ENCODE measurements around a stretch of chr12.

DNA sequence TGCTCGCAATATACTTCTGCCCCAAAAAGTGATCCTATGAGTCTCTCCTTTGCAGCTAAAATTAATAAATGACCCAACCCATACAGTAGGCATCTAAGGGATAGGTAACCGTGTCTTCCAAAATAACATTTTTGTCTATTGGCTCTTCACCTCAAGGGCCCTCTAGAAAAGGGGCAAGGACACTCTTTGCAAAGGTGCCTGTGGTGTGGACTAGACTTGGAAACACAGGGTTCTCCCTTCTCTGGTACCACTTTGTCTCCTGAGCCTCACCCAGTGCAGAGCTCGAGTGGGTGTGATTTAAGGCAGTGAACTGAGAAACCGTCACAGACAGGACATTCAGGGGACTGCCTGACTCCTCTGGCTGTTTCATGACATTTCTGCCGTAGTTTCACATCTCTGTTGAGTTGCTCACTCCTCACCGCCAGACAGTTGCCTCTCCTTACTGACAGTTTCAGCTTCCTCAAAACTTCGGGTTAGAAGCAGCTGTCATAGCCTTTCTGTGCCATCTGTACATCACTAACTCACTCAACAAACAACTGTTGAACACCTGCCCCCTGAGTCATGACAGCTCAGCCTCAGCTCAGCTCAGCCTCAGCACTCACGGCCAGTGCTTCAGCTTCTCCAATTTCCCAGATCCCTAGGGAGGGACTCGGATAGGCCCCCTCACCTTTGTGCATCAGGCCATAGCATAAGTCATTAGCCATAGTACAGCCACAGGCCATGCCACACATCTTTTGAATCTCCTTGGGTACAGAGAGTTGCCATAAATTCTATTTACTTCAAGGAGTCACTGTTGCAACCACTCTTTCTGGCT, 6.0 kb upstream of the SLC15A4 start:
- PRO-cap, result no peak
- RRBS, 2 experiments, result no CpG with 5 or more reads among the region's 9 CpGs

DNA sequence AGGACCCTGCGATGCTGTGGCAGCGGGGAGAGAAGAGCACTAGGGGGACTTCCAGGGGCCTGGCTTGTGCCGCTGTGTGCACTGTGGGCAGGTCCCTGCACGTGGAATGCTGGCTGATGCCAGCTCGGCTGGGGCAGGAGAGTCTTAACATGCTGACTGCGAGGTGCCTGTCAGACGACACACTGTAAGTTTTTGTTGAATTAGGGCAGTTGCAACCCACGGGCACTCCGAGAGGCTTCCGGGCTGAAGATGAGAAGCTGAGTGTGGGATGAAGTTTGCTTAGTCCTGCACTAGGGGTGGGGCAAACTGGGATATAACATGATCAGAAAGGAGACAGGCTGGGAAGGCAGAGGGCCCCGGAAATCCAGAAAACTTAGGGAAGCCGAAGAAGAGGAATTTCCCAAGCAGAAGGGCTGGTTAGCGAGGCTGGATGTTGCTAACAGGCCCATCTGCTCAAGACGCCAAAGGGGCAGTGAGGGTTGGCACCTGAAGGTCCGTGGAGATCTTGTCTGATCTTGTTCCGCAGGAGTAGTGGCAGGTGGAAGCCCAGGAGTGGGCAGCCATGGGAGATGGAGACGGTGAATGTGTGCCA, 10.8 kb downstream of the GLT1D1 start:
- PRO-cap, result no peak
- RRBS, 2 experiments, result 100% methylated on average over 1 of the region's 17 CpGs; no CpG with 5 or more reads in 1 of the 2 experiments

DNA sequence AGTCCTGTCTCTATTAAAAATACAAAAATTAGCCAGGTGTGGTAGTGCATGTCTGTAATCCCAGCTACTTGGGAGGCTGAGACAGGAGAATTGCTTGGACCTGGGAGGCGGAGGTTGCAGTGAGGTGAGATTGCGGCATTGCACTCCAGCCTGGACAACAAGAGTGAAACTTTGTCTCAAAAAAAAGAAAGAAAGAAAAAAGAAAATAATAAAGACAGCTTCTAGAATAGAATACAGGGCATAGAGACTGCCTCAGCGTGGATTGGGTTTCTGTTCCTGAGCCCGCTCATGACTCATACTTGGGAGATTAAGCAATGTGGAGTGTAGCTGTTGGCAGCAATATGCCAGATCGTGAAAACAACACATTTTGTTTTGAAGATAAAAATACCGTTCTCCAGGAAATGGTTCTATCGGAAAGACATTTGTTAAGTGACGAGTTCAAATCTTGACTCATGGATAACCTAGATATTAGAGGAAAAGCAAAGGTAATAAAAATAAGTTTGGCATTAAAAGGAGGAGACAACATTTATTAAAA, 67.2 kb downstream of the GLT1D1 start:
- PRO-cap, result no peak
- RRBS, 2 experiments, result no CpG with 5 or more reads among the region's 8 CpGs

DNA sequence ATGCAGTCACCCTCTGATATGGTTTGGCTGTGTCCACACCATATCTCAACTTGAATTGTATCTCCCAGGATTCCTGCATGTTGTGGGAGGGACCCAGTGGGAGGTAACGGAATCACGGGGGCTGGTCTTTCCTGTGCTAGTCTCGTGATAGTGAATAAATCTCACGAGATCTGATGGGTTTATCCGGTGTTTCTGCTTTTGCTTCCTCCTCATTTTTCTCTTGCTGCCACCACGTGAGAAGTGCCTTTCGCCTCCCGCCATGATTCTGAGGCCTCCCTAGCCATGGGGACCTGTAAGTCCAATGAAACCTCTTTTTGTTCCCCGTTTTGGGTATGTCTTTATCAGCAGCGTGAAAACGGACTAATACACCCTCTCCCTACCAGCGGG, 256.2 kb downstream of the GLT1D1 start:
- PRO-cap, result no peak
- RRBS, 2 experiments, result no CpG with 5 or more reads among the region's 12 CpGs

GRCh38 chr12:129699992-129700414, 203.8 kb downstream of the TMEM132D start:
- PRO-cap, result no peak
- RRBS, 2 experiments, result 63 to 71% methylated on average over 6 of the region's 25 CpGs

DNA sequence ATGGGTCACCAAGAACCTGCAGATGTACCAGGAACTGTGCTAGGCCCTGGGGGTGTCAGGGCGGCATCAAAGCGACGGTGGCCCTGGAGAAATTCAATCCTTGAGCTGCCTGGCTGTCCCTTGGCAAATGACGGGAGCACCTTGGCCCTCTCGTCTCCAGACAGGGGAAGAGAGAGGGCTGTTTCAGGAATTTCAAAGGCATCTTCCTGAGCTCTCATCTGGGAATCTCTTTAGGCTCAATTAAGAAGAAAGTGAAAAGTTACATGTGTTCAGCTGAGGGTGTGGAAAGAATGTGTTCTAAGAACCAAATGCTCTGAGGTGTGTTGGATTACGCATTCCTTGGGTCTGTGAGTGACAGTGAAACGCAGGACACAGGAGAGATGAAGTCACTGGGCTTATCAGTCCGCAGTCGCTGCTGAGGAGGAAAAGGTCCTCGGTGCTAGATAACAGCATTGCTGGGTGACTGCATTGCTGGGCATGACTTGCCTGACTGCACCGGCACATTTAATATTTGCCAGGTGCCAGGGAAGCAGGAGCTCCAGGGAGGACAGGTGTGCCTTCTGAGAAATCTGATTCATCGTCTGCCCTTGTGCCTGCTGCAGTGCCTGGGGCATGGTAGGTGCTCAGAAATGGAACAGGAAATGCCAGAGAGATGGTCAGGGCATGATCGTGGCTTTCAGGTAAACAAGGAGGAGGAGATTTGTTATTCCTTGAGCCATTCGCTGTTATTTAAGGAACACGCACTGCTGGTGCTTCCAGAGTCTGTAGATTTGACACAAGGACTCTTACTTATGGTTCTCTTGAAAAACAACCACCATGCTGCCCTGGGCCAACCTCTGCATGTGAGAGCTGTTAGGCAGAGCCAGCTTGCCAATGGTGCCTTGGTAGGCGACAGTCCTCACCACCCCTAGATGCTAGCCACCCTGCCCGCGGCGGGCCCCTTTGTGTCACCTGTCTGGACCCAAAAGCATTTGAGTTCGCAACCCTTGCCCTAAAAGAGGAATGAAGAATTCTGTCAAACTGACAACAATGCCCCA, 64.4 kb upstream of the FZD10 start:
- PRO-cap, result no peak
- RRBS, 2 experiments, result no CpG with 5 or more reads among the region's 20 CpGs

- PRO-cap, result bidirectional peak, plus-strand start at chr12:130872622, minus-strand start at chr12:130872464; unidirectional peak, minus-strand start at chr12:130872716
- RRBS, 2 experiments, result 1 to 2% methylated on average over 13 of the region's 76 CpGs
These were observed 692 bp downstream of the RAN start for GRCh38 chr12:130872237-130873278.

GRCh38 chr12:130877011-130877988, 5.4 kb downstream of the RAN start:
- PRO-cap, result no peak
- RRBS, 2 experiments, result no CpG with 5 or more reads among the region's 7 CpGs

- PRO-cap, result no peak
- RRBS, 2 experiments, result no CpG with 5 or more reads among the region's 9 CpGs
These were observed 36.3 kb downstream of the ADGRD1 start for GRCh38 chr12:130989978-130990482.

DNA sequence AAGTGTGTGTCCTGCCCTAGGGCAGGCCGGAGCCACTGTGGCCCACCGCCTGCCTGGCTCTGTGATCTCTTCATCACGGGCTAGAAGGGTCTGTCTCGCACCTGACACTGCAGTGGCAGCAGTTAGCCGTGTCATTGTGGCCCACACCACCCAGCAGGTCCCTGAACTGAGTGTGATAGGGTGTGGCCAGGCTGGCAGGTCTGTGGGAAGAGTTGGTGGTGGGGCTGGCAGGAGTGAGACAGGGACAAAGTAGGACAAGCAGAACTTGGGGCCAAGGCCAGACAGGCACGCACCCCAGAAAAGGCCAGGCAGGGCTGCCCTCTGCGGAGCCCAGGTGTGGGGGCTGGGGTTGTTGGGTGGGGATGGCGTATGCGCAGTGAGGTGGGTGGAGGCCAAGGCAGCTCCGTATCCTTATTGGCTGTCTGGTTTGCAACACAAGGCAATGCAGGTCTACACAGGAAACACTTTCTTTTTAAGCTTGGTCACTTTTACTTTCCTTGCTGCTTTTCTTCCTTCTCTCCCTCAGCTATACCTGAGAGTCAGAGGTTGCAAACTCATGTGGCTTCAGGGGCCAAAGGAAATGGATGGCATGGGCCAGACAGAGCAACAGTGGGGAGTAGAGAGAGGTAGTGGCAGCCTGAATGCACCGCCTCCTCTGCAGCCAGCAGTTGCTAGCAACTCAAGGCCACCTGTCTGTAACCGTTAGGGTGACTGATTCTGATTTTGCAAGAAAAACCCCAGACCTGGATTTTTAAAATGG, 41.4 kb downstream of the ADGRD1 start:
- PRO-cap, result no peak
- RRBS, 2 experiments, result no CpG with 5 or more reads among the region's 12 CpGs

DNA sequence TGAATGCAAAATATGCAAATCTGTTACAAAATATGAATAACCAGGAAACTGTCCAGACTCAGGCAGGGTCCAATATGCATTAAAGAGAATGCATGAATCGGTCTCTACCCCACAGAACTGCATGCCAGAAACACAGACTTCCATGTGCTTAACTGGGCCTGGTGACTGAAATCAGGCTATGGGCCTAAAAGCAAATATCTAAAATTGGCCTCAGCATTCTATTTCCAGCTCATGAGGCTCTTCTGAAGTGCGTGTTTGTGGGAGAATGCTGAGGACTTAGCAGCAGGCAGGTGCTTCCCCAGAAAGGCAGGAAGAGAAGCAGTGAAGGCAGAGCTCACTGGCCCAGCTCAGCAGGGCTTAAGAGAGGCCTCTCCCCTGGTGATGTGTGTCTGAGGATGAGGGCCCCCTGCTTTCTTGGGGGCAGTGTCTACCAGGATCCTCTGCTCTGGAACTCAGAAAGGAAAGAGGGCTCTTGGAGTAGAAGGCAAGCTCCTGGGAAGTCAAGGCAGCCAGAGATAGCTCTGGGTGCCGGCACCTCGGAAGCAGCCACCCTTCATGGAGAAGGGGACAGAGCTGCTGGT, 48.6 kb downstream of the ADGRD1 start:
- PRO-cap, result no peak
- RRBS, 2 experiments, result no CpG with 5 or more reads among the region's 4 CpGs

- PRO-cap, result no peak
- RRBS, 2 experiments, result no CpG with 5 or more reads among the region's 17 CpGs
These were observed 58.5 kb downstream of the ADGRD1 start for GRCh38 chr12:131012073-131012662.

DNA sequence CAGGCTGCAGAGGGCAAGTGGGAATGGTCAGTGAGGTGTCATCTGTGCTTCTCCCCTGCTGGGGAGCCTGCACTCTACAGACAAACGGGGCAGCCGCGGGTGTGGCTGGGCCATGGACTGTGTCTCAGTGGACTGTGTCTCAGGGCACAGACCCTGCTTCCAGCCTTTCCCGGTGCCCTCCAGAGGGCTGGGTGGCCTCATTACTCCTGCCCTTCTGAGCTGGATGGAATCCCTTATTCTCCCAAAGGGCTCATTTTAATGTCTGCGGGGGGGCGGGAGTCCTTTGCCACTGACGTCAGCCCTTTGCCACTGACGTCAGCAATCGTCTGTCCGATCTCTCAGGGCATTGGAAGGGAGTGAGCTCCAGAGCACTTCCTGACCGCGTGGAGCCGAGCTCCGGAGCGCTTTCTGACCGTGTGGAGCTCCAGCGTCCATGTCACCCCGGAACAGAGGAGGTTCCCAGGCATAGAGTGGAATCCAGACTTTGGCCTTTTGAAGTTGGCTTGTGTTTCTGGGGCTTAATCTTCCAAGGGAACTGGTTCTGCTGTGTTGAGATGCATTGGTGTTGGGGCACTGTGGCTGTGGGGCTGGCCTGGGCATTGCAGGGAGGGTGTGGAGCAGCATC, 72.5 kb downstream of the ADGRD1 start:
- PRO-cap, result no peak
- RRBS, 2 experiments, result 95 to 96% methylated on average over 5 of the region's 18 CpGs

DNA sequence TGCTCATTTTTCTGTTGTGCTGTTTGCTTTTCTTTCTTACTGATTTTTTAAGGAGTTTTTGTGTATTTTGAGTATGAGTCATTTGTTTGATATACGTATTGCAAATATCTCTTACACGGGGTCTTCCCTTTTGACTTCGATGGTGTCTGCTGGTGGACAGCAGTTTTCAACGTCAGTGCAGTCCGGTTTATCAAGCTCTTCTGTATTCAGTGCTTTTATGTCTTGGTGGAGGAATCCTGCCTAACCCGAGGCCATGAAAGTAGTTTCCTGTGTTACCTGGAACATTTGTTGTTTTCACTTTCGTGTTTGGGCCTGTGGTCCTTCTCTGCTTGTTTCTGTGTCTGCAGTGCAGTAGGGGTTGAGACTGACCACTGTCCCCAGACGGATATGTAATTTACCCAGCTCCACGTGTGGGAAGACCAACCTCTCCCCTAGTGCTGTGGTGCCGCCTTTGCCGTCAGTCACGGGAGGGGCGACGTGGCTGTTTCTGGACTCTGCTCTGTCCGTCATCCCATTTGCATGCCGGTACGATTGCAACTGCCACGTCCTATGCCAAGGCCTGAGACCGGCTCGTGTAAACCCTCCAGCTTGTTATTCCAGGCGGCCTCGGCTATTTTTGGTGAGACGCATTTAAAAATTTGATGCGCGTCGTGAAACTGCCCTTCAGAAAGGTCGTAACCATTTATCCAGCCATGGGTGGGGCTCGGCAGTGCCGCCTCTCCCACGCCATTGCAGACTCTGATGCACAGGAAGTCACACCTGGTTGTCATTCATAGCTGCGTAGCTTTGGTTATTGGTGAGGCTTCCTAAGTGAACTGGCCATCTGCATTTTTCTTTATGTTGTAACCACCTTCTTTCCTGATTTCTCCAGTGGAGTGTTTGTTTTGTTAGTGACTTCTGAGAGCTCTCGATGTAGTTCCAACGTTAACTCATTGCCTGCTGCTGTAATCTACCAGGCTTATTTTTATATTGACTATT, 74.9 kb downstream of the ADGRD1 start:
- PRO-cap, result no peak
- RRBS, 2 experiments, result 76 to 91% methylated on average over 3 of the region's 33 CpGs

DNA sequence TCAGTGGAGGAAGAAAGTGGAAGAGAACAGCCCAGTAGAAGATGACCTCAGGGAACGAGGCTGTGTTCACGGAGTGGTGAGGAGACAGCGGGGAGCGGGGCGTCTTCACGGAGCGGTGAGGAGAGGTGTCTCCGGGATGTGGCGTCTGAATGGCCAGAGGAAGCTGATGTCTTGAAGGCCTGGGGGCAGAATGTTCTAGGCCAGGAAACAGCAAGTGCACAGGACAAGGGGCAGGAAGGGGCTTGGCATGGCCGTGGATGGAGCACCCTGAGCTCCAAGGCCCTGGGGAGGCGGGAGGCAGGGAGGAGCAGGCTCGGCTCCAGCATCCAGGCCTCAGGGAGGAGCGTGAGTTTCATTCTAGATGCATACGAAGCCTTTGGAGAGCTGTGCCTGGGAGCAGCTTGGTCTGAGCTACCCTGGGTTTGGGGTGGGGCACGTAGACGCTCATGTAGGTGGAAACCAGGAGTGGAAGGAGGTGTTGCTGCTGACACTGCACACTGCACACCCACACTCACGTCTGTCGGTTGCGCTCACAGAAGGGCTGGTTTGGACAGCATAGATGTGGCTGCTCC, 131.5 kb downstream of the ADGRD1 start:
- PRO-cap, result no peak
- RRBS, 2 experiments, result no CpG with 5 or more reads among the region's 19 CpGs

GRCh38 chr12:131242767-131243381, 289.2 kb downstream of the ADGRD1 start:
- PRO-cap, result unidirectional peak, minus-strand start at chr12:131243032
- RRBS, 2 experiments, result no CpG with 5 or more reads among the region's 5 CpGs

GRCh38 chr12:131355629-131356166, 355.2 kb upstream of the SFSWAP start:
- PRO-cap, result no peak
- RRBS, 2 experiments, result no CpG with 5 or more reads among the region's 14 CpGs

GRCh38 chr12:131456781-131457242, 254.1 kb upstream of the SFSWAP start:
- PRO-cap, result no peak
- RRBS, 2 experiments, result 92 to 93% methylated on average over 6 of the region's 23 CpGs

DNA sequence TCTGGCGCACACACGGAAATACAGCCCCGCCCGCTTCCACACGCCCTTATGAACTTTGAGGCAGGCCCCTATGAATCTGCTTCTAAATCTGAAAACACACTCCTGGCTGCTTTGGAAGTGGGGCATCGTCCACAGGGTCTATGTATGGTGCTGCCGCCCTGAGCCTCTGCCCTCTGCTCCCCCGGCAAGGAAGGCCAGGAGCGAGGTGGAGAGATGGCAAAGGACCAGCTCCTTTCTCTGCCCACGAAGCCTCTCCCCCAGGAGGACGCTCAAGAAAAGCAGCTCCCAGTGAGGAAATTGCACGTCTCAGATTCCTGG, 174.3 kb upstream of the SFSWAP start:
- PRO-cap, result no peak
- RRBS, 2 experiments, result no CpG with 5 or more reads among the region's 12 CpGs

GRCh38 chr12:131645535-131645855, 65.4 kb upstream of the SFSWAP start:
- PRO-cap, result no peak
- RRBS, 2 experiments, result no CpG with 5 or more reads among the region's 12 CpGs